Esophagus squamous epithelium (tissue), 4 donors: ENCODE measurements around a stretch of chr16.

GRCh38 chr16:50227675-50228184, 38.6 kb upstream of the ADCY7 start:
- PRO-cap = no peak
- RAMPAGE, long total RNA, 4 experiments = no peak in any of the 4 experiments

GRCh38 chr16:50315205-50315907, 49.0 kb downstream of the ADCY7 start:
- PRO-cap = no peak
- RAMPAGE, long total RNA, 4 experiments = no peak in any of the 4 experiments

DNA sequence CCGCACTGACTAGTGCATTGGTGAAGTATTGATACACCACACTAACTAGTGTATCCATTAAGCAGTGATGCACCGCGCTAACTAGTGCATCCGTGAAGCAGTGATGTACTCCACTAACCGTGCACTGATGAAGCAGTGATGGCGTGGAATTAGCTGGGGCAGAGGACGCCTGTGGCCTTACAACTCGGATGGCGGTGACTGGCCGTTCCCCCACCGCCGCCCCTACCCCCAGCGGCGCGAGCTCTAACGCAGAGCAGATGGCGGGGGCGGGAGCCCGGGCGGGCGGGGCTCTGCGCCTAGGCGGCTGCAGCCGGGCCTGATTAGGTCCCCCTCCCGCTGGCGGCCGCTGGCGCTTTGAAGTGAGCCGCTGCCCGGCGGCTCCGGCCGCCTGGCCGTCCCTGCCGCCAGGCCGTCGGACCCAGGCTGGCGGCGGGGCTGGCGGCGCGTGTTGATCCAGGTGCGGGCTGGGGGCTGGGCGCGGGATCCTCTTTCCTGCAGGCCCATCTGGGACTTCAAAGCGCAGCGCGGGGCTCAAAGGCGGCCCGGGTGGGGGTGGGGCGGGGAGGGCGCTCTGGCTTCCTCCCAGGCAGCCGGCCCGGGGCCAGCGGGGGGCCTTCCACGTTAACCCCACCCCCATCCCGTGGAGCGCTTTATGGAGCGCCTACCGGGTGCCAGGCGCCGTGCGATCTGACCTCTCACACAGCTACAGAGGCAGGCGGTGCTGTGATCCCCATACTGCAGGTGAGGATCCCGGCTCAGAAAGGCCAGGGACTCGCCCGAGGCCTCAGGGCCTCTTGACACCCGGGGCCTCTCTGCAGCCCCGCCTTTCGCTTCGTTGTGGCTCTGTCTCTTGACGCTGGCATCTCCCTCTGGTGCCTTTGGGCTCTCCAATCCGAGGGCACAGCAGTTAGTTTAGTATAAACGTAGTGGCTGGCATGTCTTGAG, 80.2 kb upstream of the NKD1 start:
- PRO-cap = no peak
- RAMPAGE, long total RNA, 4 experiments = no peak in any of the 4 experiments

- PRO-cap = bidirectional peak, plus-strand start at chr16:50553081, minus-strand start at chr16:50552864
- RAMPAGE, long total RNA, 4 experiments = no peak in any of the 4 experiments
These were observed 4.4 kb downstream of the NKD1 start for GRCh38 chr16:50552404-50553252.

DNA sequence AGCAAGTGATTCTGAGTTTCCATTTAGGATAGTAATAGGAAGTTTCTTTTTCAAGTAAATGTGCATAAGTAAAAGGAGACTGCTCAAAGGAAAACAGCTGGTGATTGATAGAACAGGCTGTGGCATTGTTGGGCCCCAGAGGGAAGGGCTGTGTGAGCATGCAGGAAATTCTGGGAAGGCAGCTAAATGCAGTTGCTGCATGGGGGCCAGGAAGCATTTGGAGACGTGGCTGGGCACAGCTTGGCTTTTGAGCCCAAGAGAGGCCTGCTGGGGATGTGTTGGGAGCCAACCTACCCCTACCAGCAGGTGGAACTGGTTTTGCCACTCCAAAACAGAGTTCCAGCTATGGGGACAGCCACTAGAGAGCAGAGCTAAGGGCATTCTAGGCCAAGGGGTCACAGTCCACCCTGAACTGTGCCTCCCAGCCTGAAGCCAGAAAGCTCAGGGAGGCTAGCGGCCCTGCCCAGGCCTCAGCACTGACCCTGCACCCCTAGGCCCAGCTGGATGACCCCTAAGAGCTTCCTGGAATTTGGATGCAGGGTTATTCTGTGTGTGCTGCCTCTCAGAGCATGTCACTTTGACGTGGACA, 12.5 kb downstream of the SNX20 start:
- PRO-cap = no peak
- RAMPAGE, long total RNA, 4 experiments = start-site peak on the plus strand in 1 of 4 experiments, centred at position 349 of the sequence, 7 reads per replicate

DNA sequence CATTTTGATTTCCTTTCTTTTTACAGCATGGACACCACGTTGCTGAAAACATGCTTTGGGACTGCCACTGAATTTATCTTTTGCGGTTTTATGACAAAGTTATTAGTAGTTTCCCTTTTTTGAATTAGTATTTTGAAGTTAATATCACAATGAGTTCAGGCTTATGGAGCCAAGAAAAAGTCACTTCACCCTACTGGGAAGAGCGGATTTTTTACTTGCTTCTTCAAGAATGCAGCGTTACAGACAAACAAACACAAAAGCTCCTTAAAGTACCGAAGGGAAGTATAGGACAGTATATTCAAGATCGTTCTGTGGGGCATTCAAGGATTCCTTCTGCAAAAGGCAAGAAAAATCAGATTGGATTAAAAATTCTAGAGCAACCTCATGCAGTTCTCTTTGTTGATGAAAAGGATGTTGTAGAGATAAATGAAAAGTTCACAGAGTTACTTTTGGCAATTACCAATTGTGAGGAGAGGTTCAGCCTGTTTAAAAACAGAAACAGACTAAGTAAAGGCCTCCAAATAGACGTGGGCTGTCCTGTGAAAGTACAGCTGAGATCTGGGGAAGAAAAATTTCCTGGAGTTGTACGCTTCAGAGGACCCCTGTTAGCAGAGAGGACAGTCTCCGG, 7.8 kb downstream of the CYLD start:
- PRO-cap = no peak
- RAMPAGE, long total RNA, 4 experiments = no peak in any of the 4 experiments

DNA sequence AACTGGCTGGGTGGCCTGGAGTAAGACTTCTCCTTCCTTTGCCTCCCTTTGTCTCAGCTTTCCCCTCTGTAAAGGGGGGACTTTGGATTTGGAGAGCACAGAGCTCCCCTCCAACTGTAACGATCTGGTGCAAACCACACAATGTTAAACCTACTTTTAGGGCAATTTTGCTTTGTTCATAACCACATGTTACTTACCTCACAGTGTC, 100.3 kb downstream of the SALL1 start:
- PRO-cap = no peak
- RAMPAGE, long total RNA, 4 experiments = no peak in any of the 4 experiments

GRCh38 chr16:51055570-51056172, 95.4 kb downstream of the SALL1 start:
- PRO-cap = no peak
- RAMPAGE, long total RNA, 4 experiments = no peak in any of the 4 experiments

DNA sequence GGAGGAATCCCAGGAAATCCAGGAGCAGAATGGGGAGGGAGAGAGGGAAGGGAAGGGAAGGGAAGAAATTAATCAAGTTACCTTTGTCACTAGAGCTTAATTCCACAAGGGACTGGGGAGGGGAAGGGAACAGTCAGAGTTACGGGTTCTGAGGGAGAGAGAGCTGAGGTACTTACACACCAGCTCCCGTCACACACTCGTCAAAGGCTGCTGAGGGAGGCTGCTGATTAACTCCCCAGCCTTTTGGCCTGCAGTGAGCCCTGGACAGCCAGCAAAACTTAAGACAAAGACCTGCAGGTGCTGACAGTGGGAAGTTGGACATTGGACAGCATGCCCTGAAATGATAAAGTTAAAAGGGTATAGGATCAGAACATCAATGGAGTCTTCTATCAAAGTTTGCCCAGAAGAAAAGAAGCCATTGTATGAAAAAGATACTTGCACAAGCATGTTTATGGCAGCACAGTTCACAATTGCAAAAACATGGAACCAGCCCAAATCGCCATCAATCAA, 92.6 kb downstream of the SALL1 start:
- PRO-cap = no peak
- RAMPAGE, long total RNA, 4 experiments = no peak in any of the 4 experiments

GRCh38 chr16:51149004-51149635, 1.9 kb downstream of the SALL1 start:
- PRO-cap = no peak
- RAMPAGE, long total RNA, 4 experiments = no peak in any of the 4 experiments

DNA sequence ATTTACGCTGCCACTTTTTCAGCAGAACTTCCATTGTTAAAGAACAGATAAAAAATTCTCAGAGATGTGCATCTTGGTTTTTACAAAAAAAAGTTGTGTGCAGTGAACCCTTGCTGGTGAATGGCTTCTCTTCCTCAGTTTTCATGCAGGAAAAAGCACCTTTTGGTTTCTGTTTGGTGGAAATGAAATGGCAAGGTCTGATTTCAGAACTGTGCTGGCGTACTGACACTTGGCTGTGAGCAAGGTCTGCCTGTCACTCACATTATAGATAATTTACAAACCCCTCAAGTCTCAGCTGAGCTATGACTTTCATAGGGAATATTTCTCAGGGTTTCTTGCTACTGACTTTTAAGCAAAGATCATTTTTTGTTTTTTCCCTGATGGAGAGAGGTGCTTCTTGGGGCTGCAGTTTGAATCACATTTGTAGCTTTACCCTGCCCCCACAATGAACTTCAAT, 5.8 kb upstream of the SALL1 start:
- PRO-cap = no peak
- RAMPAGE, long total RNA, 4 experiments = no peak in any of the 4 experiments

DNA sequence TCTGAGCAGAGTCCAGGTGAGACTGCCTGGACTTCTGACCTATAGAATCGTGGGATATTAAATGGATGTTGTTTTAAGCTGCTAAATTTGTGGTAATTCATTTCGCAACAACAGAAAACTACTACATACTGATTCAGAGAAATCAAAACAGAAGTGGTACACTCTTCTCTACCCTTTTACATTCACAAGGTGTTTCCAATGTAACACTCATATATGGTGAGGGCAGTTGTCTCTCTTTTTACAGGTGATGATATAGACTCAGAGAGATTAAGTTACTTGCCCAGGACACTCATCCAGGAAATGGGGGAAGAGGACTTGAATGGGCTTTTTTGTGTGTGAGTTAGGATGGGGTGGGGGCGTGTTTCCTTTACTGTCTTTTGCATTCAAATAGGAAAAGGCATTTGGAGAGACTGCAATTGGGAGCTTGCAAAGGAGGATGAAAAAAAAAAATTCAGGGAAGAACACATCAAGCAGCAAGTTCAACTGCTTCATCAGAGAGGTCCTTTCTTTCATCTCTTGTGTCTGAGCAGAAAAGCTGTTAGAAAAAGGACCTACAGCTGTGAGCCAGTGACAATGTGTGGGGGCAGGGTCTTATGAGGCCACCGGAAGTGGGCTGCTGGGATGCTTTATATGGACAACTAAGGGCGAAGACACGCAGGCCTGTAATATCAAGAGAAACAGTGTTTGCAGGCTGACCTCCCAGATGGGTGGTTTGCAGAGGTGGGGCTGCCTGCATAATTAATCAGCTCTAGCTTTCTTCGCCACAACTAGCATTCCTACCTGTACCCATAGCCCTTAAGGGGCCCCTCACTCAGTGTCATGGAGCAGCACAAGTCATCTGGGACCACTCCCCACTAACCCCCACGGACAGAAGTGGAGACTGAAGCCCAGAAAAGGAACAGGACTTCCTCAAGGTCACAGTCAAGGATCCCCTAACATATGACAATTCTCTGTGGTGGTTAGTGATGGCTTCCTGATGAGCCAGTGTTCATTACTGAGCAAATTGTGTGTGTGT, 30.3 kb upstream of the SALL1 start:
- PRO-cap = no peak
- RAMPAGE, long total RNA, 4 experiments = no peak in any of the 4 experiments

DNA sequence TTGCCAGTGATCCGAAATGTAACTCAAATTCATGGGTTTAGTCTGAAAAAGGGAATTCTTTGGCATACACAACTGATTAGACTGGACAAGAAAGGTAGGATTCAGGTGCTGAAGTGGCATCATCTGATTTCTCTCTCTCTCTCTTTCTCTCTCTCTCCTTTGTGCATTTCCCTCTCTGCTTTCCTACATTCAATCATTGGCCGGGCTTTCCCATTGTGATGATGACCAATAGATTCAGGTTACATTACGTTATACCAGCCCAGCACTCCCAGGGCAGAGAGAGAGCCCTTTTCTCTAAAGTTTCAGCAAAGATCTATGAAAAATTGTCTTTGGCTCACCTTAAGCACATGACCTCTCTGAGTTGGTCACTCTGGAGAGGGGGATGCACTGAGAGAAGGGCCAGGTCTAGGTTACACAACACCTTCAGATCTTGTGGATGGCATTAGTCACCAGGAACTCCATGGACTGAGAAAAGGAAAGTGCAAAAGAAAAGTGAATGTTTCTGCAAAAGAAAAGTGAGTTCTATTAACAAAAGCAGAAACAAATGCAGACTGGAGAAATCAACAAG, 253.2 kb upstream of the SALL1 start:
- PRO-cap = no peak
- RAMPAGE, long total RNA, 4 experiments = no peak in any of the 4 experiments

DNA sequence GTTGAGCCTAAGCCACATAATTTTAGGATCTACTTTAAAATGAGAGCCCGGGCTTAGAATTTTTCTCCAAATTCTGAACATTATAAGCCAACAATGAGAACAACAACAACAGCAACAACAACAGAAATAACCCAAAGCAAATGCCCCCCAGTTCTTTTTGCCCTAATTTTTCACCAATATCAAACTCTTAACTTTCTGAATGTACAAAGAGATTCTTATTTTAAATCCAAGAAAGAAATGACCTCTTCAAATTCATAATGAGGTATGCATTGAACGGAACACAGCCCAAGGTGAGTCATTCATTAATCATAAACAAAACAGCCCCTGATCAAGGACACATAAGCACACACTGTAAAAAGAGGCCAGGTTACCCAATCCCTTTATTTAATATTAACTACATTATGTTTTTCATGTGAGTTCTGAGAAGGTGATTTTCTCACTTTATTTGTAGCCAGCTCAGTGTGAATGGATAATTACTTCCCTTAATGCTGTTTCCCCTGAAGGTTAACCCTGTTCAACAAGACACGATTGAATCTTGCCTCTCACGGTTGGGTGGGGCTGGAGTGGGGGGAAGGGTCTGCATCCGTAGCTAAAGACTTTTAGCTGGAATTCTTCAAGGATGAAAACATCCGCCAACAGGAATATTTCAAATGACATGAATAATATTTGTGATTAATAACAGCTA, 257.2 kb upstream of the SALL1 start:
- PRO-cap = no peak
- RAMPAGE, long total RNA, 4 experiments = no peak in any of the 4 experiments

GRCh38 chr16:51431194-51432274, 280.5 kb upstream of the SALL1 start:
- PRO-cap = no peak
- RAMPAGE, long total RNA, 4 experiments = no peak in any of the 4 experiments

DNA sequence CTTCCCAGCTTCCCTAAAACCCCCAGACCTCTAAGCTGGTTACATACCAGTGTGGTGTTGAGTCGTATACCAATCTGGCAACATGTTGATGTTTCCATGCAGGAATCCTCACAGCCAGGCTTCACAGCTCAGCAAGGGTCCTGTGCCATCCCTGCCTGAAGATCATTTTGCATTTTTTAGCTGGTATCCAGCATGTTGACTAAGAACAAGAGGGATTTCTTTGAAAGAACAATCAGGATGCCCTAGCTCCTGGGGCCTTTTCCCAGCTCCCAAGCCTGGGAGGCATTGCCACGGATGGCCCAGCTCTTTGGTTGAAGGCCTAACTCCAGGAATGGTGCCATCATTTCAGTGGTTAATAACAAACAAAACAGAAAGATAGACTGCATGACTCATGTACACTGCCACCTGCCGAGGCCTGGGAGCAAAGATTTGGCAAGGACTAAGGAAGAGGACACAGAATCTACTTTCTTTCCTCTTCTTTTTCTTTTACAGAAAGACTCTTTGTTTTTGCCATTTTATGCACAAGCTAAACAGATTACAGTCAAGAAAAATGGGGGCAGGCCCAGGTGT, 373.8 kb upstream of the SALL1 start:
- PRO-cap = no peak
- RAMPAGE, long total RNA, 4 experiments = no peak in any of the 4 experiments

GRCh38 chr16:51592507-51592990, 441.5 kb upstream of the SALL1 start:
- PRO-cap = no peak
- RAMPAGE, long total RNA, 4 experiments = no peak in any of the 4 experiments

DNA sequence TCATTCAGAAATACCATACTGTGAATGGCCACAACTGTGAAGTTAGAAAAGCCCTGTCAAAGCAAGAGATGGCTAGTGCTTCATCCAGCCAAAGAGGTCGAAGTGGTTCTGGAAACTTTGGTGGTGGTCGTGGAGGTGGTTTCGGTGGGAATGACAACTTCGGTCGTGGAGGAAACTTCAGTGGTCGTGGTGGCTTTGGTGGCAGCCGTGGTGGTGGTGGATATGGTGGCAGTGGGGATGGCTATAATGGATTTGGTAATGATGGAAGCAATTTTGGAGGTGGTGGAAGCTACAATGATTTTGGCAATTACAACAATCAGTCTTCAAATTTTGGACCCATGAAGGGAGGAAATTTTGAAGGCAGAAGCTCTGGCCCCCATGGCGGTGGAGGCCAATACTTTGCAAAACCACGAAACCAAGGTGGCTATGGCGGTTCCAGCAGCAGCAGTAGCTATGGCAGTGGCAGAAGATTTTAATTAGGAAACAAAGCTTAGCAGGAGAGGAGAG, 495.3 kb upstream of the SALL1 start:
- PRO-cap = no peak
- RAMPAGE, long total RNA, 4 experiments = no peak in any of the 4 experiments

- PRO-cap = no peak
- RAMPAGE, long total RNA, 4 experiments = no peak in any of the 4 experiments
These were observed 666.2 kb downstream of the TOX3 start for GRCh38 chr16:51880569-51881228.

DNA sequence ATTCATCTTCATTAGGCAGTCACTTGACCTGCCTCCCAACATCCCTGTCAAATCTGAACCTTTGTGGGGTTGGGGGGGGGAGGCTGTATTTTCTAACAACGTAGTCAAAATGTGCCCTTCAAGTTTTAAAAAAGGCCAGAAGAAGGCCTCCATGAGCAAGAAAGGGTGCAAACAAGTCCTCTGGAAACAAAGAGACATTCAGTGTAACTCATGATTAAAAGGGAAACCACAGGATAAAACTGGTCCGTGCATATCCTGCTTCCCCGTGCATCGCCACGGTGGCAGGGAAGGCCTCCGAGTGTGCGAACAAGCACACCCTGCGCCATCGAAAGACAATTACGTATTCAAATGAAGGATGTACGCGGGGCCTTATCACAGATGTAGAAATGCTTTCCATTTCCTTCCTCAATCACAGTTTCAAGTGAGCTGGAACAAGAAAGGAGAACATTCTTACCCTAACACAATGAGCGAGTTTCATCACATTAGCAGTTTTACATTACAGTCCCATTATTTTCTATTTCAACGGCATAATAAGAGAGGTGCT, 48.4 kb downstream of the TOX3 start:
- PRO-cap = no peak
- RAMPAGE, long total RNA, 4 experiments = no peak in any of the 4 experiments